Omental fat pad (tissue), 4 donors: Measurements from ENCODE around the gene PDSS1.

DNA sequence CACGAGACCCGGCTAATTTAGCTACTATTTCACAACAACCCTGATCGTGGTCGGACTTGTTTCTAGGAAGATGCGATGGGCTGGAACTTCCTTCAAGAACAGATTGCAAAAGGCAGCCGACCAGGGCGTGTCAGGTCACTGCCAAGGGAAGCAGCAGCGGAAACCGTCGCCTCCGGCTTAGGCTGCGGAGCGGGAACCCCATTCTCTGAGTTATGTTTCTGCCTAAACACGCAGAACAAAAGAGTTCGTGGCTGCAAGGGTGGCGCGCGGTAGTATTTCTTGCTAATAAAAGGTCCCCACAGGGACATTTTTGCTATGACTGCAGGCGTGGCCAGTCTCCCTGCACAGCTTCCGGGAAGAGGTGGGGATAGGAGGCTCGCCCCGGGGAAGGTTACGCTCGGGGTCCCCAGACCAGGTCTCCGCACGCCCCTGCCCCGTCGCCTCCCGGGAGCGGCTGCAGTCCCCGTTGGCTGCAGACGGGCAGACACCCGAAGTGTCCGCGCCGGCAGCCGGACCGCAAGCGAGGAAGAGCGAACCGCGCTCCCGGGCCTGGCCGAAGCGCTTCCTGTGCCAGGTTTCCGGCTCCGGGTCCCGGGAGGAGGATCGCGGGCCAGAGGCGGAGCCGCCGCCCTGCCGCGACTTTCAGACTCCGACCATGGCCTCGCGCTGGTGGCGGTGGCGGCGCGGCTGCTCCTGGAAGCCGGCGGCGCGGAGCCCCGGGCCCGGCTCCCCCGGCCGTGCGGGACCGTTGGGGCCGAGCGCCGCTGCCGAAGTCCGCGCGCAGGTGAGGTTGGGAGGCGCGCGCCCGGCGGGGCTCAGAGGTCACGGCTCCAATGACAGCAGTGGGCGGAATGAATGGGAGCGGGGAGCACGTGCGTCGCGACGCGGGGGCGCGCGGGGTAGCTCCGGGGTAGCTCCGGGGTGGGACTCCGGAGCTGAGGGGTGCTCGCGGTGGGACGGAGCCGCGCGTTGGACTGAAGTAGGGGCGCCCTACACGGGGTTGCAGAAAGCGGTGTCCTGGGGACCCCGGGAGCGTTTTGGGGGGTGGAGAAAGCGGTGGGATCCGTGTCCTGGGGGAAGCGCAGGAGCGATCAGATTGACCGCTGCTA lies at the start of gene PDSS1:
TSS of gene PDSS1 (plus strand) at position 645 of the 1,109 bp plus-strand sequence.
- PRO-cap = no peak
- RAMPAGE, long total RNA, 4 experiments = start-site peak on the minus strand in 1 of 4 experiments, centred at position 559 of the sequence, 7 reads per replicate

DNA sequence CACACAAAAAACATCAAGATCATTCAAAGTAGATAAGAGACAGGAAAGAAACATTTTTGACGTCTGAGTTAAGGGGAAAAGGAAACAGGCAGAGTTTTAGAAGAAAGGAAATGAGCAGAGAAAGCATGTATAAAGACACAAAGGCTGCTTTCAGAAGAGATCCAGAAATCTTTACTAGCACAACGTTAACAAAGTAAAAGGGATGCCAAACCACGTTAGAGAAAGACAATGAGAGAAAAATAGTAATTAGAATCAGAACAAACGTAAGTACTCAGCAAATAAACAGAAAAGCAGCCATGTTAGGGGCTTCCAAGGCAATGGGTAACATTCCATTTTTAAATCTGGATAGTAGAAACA lies 76.8 kb downstream of the ANKRD26 start:
- PRO-cap = no peak
- RAMPAGE, long total RNA, 4 experiments = no peak in any of the 4 experiments

GRCh38 chr10:27039833-27040323 lies 60.4 kb downstream of the ANKRD26 start:
- PRO-cap = no peak
- RAMPAGE, long total RNA, 4 experiments = no peak in any of the 4 experiments

- PRO-cap = no peak
- RAMPAGE, long total RNA, 4 experiments = no peak in any of the 4 experiments
These were observed 40.0 kb downstream of the ANKRD26 start for GRCh38 chr10:27060243-27060771.

DNA sequence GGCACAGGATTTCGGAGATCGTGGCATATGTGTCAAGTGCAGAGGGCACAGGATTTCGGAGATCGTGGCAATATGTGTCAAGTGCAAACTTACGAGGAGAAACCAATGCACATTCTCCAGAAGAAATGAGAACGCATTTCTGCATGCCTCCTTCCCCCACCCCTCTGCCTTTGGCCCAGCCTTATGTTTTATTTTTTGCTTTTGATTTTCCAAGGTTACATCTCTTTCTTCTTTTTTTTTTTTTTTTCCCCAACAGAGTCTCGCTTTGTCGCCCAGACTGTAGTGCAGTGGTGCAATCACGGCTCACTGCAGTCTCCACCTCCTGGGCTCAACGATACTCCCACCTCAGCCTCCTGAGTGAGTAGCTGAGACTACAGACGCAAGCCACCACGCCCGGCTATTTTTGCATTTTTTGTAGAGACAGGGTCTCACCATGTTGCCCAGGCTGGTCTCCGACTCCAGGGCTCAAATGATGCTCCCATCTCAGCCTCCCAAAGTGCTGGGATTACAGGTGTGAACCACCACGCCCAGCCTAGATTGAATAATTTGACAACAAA lies 671 bp upstream of the ANKRD26 start:
- PRO-cap = no peak
- RAMPAGE, long total RNA, 4 experiments = no peak in any of the 4 experiments

- PRO-cap = no peak
- RAMPAGE, long total RNA, 4 experiments = no peak in any of the 4 experiments
These were observed 79.2 kb upstream of the ACBD5 start for GRCh38 chr10:27319522-27320539.

- PRO-cap = no peak
- RAMPAGE, long total RNA, 4 experiments = no peak in any of the 4 experiments
These were observed 54.7 kb downstream of the MPP7 start for GRCh38 chr10:28248037-28248601.

DNA sequence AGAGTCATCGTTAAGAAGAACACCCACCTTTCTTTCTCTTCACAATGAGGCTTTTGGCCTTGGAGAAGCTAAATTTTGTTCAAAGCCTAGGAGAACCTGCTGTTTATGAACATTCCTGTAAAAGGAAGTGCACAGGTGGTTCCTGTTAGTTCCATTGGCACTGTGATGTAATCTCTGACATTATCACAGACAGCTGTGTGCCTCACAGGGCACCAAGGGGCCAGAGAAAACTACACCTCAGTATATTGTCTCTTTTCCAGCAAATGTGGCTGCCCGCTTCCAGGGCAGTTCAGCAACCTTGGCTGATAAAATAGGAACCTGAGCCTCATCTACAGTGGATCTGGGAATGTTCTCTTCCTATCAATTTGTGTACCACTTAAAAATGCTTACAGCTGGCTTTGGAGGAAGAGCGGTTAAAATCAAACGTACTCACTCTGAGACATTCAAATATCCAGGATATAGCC lies 20.8 kb downstream of the MPP7 start:
- PRO-cap = no peak
- RAMPAGE, long total RNA, 4 experiments = no peak in any of the 4 experiments

GRCh38 chr10:28307214-28307765 lies 4.4 kb upstream of the MPP7 start:
- PRO-cap = no peak
- RAMPAGE, long total RNA, 4 experiments = no peak in any of the 4 experiments

- PRO-cap = no peak
- RAMPAGE, long total RNA, 4 experiments = no peak in any of the 4 experiments
These were observed 40.4 kb upstream of the WAC start for GRCh38 chr10:28492491-28492937.

- PRO-cap = no peak
- RAMPAGE, long total RNA, 4 experiments = no peak in any of the 4 experiments
These were observed 1.2 kb downstream of the WAC start for GRCh38 chr10:28534070-28534476.

GRCh38 chr10:28566362-28567043 lies 33.6 kb downstream of the WAC start:
- PRO-cap = no peak
- RAMPAGE, long total RNA, 4 experiments = no peak in any of the 4 experiments

DNA sequence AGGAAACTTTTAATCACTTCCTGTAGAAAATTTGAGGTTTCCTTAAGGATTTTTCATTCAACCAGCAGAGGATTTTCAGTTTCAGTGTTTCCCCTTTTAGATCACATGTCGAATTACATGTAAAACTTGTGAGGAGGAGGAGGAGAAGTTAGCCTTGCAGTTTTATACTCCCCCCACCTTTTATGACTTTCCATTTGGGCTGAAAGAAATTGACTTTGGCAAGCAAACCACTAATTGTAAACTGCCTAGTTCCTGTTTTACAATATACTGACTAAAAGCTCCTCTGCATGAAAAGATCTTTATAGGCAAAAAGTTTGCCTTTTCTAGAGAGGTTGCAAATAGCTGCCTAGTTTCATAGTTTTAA lies 3.0 kb downstream of the BAMBI start:
- PRO-cap = no peak
- RAMPAGE, long total RNA, 4 experiments = no peak in any of the 4 experiments

- PRO-cap = no peak
- RAMPAGE, long total RNA, 4 experiments = no peak in any of the 4 experiments
These were observed 129.4 kb downstream of the BAMBI start for GRCh38 chr10:28806466-28807467.

DNA sequence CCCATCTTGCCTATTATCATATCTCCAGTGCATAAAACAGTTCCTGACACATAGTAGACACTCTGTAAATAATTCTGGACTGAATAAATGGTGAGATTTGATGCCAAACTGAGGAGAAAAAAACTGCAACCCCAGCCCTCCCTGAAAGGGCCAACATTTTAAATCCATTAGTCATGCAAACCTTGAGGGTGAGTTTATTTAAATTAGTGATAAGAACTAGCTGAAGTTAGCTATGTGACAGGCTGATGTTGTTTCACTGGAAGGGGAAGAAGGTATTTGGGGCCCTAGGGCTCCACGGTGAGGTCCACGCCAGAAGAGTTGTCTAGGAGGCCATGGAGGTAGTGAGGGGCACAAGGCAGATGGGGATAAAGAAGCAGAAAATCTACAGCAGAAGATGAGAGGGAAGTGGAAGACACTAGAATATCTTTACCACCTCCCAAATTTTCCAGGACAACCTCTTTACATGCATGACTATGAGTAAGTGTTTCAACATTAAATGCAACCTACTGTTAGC lies 183.3 kb upstream of the LYZL1 start:
- PRO-cap = no peak
- RAMPAGE, long total RNA, 4 experiments = no peak in any of the 4 experiments

GRCh38 chr10:29131987-29132302 lies 156.9 kb upstream of the LYZL1 start:
- PRO-cap = no peak
- RAMPAGE, long total RNA, 4 experiments = no peak in any of the 4 experiments

DNA sequence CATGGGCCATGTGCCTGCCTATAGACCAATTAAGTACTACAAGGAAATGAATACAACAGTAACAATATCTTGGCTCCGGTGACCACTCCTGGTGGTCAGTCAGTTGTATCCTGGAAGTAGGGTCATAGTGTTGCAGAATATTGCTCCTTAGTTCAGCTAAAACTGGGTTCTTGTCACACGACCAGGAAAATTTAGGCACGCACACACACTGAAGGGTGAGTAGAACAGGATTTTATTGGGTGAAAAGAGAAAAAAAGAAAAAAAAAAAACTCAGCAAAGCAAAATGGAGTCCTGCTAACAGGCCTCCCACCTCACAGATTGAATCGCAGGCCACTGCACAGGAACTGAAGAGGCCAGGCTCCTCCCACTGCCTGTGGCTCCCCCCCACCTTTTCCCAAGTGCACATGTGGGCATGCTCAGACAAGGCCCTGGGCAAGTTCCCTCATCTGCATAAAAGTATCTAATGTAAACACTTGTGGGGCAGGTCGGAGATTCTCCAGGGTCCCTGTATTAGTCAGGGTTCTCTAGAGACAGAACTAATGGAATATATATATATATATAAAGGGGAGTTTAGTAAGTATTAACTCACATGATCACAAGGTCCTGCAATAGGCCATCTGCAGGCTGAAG lies 155.2 kb downstream of the LYZL1 start:
- PRO-cap = no peak
- RAMPAGE, long total RNA, 4 experiments = no peak in any of the 4 experiments

- PRO-cap = no peak
- RAMPAGE, long total RNA, 4 experiments = no peak in any of the 4 experiments
These were observed 163.7 kb downstream of the SVIL start for GRCh38 chr10:29470872-29471605.

DNA sequence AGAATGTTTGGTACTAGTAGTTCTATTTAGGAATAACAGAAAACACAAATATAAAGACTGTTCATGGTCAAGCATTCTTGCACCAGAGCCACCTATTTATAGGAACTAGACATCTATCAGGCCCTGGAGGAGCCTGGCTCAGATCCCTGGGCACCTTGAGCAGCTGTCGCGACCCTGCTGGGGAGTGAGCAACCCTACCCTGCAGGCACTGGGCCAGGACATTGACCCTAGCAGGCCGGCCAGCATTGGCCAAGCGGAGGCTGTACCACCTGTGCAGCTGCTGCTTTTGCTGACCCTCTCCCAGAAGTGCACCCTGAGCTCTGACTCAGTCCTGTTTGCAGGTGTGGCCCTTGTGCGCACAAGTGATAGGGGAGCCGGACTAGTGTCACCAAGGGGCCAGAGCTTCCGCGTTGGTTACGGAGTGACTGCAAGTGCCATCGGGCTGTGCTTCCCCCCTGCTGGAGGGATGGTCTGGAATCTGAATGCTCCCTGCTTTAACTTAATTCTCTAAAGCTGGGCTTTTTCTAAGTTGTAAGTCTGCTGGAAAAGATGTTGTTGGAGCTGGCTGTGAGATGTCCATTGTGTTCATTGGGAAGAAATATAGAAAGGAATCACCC lies 157.4 kb downstream of the SVIL start:
- PRO-cap = no peak
- RAMPAGE, long total RNA, 4 experiments = no peak in any of the 4 experiments

DNA sequence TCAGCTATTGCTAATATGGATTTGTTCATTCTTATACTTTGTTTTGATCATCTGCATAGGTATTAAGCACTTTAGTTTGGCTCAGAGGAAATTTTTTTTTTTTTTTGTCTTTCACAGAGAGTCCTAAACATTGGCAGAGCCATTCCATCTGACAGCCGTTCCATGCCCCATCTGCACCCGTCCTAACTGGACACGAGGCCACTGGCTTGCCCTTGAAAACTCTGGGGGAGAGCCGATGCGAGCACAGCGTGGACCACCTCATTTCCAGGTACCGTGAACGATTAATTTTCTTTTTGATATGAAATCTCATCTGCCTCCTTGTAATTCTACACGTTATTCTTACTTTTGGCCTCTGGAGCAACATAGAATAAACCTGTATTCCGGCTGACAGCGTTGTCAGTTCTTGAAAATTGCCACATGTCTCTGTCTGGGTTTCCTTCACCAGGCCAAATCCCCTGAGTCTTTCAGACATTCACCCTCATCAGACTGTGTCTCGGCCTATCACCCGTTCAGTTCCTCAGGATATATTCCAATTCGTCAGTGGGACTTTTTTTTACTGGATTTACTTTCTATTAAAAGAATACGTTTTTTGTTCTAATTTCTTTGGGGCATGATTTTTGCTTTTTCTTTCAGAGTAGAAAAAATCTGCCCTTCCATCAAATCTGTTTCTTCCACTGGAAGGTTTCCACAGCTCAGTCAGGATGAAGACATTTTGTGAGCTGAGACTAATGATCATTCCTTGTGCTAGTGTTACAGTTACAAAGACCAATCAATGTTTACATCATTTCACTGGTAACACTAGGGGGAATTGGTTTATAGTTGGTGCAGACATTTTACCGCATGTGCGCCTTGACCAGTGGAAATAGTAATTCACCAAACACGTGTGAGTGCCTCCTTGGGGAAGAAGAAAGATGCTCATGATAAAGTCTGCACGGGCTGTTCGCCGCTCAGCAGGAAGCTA lies 73.0 kb downstream of the SVIL start:
- PRO-cap = no peak
- RAMPAGE, long total RNA, 4 experiments = no peak in any of the 4 experiments